Measurements from ENCODE around the gene PCSK5.

- PRO-cap, result no peak
- RRBS, 2 experiments, result no CpG with 5 or more reads among the region's 6 CpGs
These were observed 27.5 kb downstream of the ALDH1A1 start for GRCh38 chr9:72925314-72925837.

DNA sequence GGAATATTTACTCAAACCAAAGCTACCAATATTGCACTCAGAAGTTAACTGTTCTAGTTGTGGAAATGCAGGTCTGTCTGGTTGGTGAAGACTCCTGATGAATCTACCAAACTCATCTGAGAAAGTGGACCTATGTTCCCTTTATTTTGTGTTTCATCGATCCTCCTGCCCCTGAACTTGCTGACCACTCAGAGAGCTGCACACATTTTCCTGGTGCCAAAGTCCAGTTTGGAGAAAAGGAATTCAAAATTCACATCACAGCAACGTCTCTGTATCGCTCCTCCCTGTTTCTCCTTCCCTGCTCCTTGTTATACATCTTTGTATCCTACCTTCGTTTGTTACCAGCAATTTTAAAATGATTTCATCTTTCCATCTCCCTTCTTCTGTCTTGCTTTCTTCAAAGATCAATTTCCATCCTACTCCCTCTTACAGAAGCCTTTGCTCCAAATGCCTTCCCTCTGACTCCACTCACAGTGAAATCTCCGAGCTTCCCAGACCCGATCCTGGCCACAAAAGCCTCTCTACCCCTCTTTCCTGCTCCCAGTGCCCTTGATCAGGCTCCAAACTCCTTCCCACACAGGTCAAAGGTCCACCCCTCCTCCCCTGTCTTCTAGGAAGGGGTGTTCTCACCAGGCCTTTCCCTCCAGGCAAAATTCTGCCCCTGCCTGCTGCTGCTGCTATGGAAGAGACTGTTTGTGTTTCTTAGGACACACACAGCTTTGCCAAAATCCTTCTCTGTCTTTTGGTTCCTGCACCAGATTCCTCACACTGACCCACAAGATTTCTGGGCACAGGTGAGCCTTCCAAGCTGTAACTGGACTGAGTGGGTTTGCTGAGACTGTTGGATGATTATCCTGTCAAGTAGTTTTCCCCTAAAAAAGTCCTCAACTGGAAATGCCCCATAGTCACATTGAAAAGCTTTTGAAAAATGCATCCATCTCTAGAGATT lies 85.6 kb upstream of the ALDH1A1 start:
- PRO-cap, result no peak
- RRBS, 2 experiments, result no CpG with 5 or more reads among the region's 6 CpGs

DNA sequence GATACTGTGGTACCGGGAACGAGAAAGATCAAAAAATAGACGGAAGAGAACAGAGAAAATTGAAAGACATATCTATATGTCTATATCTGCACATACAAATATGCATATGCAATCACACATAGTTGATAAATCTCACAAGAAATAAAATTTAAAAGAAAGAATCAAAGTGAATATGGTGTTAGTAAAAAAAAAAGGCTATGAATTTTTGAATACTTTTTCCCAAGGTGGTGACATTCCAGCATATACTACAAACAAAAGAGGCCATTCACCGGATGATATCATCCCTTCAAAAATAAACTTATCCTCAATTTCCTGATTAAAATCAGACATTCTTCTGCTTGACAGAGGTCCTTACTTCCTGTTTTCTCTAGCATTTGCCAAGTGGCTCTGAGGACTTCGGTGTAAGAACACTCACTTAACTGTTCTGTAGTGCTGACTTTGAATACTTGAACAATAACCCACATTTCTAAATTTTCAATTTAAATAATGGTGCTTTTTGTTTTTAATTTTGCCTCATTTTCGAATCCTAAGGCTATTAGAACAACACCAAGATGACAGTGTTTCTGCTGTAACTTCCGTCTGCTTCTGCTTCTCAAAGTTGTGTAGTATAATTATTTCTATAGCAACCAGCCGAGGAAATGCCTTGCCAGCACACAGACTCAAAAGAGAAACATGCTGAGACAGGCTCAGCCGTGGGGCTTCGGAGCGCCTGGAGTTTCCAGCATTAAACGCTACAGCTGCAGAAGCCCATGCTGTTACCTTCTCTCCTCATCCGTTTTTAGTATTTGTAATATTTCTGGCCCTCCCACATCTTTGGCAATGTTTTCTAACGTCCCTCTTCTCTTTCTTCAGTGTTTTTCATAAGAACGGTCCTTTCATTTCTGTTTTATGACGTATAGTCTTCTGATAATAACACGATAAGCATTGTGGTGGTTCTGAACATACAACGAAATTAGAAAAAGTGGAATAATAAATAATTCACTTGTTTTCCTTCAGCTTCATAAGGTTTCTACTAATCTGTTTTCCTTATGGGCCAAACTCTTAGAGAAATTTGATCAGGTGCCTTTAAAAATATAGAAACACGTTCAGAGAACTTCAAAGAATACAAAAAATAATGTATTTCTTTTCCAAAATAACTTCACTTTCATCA lies 19.5 kb upstream of the ANXA1 start:
- PRO-cap, result unidirectional peak, plus-strand start at position 375 of the sequence; bidirectional peak, plus-strand start at position 721 of the sequence, minus-strand start at position 587 of the sequence
- RRBS, 2 experiments, result no CpG with 5 or more reads among the region's 19 CpGs

- PRO-cap, result no peak
- RRBS, 2 experiments, result no CpG with 5 or more reads among the region's 4 CpGs
These were observed 14.4 kb upstream of the ANXA1 start for GRCh38 chr9:73137234-73137754.

DNA sequence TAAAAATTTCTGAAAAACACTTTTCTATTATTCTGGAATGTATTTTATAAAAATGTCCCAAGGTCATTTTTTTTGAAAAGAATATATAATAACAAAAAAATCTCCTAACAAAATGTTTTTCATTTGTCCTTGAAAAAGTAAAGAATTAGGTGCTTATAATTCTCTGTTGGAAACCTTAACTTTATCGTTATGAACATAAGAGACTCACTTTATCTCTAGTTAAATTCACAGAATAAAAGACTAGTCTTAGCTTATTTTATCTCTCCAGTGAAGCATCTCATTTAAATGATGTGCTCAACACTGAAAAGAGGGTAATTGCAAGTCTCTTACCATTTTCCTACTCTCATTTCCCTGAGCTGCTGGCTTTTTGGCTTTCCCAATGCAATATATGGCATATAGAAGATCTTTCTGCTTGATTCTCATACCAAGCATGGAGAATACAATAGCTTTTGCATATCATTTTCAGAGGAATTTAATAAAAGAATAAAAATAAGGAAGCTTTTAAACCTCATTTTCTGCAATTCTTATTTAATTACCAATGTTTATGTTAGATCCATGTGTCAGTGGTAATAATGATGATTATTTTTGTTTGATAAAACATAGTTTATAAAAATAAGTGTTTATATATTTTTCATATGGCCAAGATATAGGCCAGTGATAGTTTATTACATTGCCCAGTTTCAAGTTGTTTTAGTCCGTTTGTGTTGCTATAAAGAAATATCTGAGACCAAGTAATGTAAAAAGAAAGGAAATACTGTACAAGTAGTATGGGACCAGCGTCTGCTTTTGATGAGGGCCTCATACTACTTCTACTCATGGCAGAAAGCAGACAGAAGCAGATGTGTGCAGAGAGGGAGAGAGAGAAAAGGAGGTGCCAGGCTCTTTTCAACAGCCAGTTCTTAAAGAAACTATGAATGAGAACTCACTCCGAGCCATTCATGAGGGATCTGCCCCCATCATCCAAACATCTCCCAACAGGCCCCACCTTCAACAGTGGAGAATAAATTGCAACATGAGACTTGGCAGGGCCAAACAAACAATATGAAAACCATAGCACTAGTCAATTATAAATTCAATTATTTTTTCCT lies 9.9 kb downstream of the ANXA1 start:
- PRO-cap, result no peak
- RRBS, 2 experiments, result no CpG with 5 or more reads among the region's 4 CpGs

GRCh38 chr9:73357558-73358163 lies 206.0 kb downstream of the ANXA1 start:
- PRO-cap, result no peak
- RRBS, 2 experiments, result no CpG with 5 or more reads among the region's 6 CpGs

- PRO-cap, result no peak
- RRBS, 2 experiments, result no CpG with 5 or more reads among the region's 3 CpGs
These were observed 217.4 kb upstream of the RORB start for GRCh38 chr9:74279787-74280138.

DNA sequence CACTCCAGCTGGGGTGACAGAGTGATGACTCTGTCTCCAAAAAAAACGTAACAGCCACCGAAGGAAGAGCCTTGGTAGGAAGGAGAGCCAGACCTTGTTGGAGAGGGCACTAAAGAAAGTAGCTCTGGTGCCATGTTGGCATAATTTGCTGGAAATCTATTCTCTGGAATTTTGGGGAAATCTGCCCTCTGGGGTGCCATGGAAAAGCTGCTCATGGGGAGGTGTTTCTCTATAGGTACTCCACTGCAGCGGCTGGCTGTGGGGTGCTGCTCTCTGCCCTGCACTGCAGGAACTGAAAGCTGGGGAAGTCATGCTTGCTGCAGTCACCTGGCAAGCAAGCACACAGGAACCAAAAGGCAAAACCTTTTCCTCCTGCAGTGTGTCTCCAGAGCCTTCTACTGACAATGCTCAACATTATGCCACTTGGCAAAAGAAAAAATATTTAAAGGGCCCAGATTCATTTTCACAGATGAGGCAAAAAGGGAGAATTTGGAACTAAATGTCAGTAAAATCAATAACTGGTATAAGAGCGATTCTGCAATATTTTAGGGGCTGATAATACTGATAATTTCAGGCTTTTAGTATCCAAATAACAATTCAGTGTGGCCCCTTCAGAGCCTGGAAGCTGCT lies 25.8 kb upstream of the CARNMT1 start:
- PRO-cap, result no peak
- RRBS, 2 experiments, result no CpG with 5 or more reads among the region's 4 CpGs

DNA sequence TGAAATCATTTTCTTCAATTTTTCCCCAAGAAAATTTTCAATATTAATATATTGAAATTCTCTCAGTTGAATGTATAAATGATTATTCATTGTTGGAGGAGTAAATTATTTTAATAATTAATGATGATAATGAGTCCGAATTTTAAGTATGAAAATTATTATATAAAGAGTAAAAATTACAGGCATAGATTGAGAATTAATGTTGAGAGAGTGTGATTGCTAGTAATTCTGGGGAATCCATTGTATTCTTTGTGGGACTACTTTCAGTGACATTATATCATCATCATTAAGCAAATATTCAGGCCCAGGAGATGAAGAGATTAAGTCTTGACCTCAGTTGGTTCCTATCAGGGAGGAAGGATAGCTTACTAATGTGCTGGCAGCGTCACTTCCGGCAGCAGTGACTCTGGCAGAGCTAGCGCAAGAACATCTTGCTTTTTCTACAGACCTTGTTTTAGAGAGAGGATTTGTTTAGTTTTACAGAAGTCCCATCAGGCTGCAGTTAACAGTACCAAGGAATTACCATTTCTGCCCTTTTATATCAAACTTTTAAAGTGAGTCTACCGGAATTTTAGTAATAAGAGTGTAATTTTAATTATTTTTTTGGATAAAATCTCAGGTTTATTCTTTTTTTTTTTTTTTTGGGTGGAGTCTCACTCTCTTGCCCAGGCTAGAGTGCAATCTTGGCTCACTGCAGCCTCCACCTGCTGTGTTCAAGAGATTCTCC lies 20.2 kb downstream of the OSTF1 start:
- PRO-cap, result no peak
- RRBS, 2 experiments, result no CpG with 5 or more reads among the region's 5 CpGs

GRCh38 chr9:75146644-75147327 lies 58.5 kb downstream of the OSTF1 start:
- PRO-cap, result no peak
- RRBS, 2 experiments, result no CpG with 5 or more reads among the region's 7 CpGs

DNA sequence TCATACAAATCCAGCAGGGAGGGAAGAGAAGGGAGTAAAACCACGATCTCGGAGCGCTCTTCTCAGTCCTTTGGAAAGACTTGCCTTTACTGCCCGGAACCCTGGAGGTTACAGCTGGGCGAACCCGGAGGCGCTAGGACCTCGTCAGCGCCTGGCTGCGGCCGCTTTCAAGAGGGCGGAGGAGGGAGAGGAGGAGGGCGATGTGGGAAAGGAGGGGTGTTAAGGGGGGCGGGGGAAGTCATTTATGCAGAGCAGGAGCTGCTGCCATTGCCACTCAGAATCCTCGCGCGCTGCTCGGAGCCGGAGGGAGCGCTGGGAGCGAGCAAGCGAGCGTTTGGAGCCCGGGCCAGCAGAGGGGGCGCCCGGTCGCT lies at the start of gene PCSK5:
Gene PCSK5, plus strand, starts transcription at position 270 of the 371 bp plus-strand sequence.
- PRO-cap, result bidirectional peak, plus-strand start at position 285 of the sequence, minus-strand start at position 112 of the sequence
- RRBS, 2 experiments, result 2% methylated on average over 8 of the region's 27 CpGs

DNA sequence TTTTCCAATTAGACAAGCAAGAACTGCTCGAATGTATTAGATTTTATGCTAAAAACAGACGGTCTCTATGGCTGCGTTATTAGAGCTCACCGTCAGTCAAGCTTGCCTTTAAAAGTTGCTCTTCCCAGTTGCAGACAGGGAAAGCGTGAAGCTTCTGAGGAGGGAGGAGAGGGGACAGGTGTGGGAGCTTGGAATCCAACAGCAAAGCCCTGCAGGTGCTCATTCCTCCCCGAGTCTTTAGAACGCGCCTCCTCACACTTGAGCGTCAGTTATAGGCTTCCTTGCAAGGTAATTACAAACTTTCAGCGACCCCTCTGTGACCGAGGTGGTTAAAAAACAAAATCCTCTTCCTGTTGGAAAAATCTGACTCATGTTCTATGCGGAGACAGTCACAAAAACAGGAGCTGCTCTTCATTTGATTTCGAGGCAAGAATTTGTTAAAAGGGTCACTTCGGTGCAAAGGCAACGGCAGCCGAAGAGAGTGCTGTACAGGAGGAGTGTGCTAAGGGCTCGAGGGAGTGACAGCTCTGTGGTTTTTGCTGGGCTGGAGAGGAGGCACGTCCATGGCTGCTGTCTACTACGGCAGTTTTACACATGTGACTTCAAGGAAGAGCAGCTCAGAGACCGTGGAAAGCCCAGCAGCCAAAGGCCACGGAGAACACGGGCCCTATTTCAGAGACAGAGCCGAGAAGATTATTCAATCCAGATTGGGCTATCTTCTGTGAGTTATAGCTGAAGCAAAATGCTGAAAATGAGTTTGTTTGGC lies 96.8 kb downstream of the RFK start:
- PRO-cap, result no peak
- RRBS, 2 experiments, result no CpG with 5 or more reads among the region's 23 CpGs

- PRO-cap, result no peak
- RRBS, 2 experiments, result no CpG with 5 or more reads among the region's 3 CpGs
These were observed 70.5 kb downstream of the PRUNE2 start for GRCh38 chr9:76835327-76835842.

GRCh38 chr9:76894987-76895602 lies 10.8 kb downstream of the PRUNE2 start:
- PRO-cap, result no peak
- RRBS, 2 experiments, result no CpG with 5 or more reads among the region's 7 CpGs

DNA sequence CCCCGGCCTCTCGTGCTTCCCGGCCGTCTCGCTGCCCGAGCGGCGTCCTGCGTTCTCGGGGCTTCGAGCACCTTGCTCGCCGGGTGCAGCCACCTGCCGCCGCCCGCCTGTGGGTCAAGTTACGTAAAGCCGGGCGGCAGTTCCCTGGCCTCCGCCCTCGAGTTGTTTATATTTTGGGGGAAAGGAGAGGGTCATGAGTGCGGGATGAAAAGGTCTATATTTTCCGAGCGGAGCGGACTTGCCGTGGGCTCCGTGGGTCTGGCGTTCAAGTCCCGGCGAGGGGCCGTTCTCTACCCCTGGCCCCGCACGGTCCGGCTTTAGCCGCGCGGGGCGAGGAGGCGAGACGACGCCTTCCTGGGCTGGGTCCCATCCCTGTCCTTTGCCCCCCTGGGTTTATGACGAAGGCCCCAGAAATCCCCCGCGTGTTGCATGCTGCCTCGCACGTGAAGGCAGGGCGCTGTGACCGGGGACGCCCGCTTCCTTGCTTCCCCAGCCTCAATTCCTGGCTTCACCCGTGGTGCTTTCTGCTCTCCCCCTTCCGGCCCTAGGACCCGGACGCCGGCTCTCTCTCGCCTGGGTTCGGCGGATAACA lies 590 bp downstream of the VPS13A start:
- PRO-cap, result bidirectional peak, plus-strand start at position 320 of the sequence, minus-strand start at position 57 of the sequence
- RRBS, 2 experiments, result 1 to 2% methylated on average over 28 of the region's 58 CpGs

- PRO-cap, result no peak
- RRBS, 2 experiments, result no CpG with 5 or more reads among the region's 2 CpGs
These were observed 45.6 kb downstream of the GNAQ start for GRCh38 chr9:77985944-77986400.

DNA sequence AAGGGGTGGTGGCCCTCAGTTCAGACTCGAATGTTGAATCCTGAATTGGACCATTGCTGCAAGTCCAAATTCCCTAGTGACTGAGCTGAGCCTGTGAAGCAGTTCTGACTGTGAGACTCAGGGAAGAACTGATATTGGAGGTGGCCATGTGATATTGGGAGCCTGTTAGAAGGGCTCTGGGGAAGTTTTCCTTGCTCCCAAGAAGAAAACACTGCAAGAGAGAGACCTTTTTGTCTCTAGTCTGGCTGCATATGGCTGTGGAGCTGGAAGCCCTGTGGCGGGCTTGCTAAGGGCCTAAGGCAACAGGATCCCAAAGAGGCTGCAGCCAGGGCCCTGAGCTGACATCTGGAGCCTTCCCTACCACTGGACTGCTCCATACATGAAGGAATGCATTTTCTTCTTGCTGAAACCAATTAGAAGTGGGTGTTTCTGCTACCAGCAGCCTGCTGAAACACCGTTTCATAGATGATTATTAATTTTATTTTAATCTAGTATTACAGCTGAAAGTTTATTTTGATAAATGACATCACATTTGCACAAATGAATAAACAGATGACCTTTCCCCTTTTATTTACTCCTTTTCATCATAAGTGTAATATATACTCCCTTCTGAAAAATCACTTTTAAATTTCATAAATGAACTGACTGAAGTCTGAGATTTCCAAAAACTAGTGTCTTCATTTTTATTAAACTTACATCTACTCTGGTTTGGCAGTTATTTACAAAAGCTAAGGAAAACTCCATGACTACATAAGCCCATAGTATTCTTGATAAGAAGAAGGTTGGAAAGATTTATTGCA lies 42.1 kb downstream of the GNAQ start:
- PRO-cap, result no peak
- RRBS, 2 experiments, result no CpG with 5 or more reads among the region's 3 CpGs

- PRO-cap, result no peak
- RRBS, 2 experiments, result 0 to 1% methylated on average over 3 of the region's 14 CpGs
These were observed 1.5 kb downstream of the GNAQ start for GRCh38 chr9:78030065-78030577.

DNA sequence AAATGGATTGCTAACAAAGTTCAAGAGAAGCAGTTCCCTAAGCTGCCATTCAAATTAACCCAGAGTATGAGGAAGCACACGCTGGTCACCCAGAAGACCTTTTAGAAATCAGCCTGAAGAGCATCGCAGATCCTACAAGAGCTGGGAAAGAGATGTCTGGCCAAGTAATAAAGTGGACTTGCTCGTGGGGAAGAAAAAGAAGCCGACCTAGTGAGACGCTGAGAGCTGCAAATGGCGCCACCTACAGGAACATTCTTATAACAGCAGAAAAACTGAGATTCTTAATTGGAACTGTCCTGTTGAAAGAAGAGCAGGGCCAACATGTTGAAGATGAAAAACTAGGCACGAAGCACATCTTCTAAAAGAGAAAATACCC lies 3.7 kb upstream of the GNAQ start:
- PRO-cap, result no peak
- RRBS, 2 experiments, result no CpG with 5 or more reads among the region's 7 CpGs

- PRO-cap, result no peak
- RRBS, 2 experiments, result no CpG with 5 or more reads among the region's 4 CpGs
These were observed 18.5 kb upstream of the PSAT1 start for GRCh38 chr9:78278290-78278906.